Umbilical cord (tissue), 2 donors: Measurements from ENCODE around the genes ZNF496, OR2M2 and OR2T35.

GRCh38 chr1:247299319-247299882, 32.3 kb downstream of the ZNF496 start:
- RAMPAGE, long total RNA: no peak

GRCh38 chr1:247323225-247323721, 8.4 kb downstream of the ZNF496 start:
- RAMPAGE, long total RNA: no peak

GRCh38 chr1:247331565-247332482, at the start of gene ZNF496:
Gene ZNF496 (minus strand): TSS chr1:247331867.
- RAMPAGE, long total RNA: no peak

- RAMPAGE, long total RNA: no peak
Observed at GRCh38 chr1:247333752-247334405, 2.2 kb upstream of the ZNF496 start.

DNA sequence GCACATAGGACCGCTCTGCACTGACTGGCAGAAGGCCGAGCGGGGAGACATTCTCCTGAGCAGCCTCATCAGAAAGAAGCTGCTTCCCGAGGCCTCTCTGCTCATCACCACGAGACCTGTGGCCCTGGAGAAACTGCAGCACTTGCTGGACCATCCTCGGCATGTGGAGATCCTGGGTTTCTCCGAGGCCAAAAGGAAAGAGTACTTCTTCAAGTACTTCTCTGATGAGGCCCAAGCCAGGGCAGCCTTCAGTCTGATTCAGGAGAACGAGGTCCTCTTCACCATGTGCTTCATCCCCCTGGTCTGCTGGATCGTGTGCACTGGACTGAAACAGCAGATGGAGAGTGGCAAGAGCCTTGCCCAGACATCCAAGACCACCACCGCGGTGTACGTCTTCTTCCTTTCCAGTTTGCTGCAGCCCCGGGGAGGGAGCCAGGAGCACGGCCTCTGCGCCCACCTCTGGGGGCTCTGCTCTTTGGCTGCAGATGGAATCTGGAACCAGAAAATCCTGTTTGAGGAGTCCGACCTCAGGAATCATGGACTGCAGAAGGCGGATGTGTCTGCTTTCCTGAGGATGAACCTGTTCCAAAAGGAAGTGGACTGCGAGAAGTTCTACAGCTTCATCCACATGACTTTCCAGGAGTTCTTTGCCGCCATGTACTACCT, 8.5 kb downstream of the NLRP3 start:
- RAMPAGE, long total RNA: no peak

- RAMPAGE, long total RNA: no peak
Observed at GRCh38 chr1:248174549-248175105, at the start of gene OR2M2. Gene OR2M2 (plus strand): TSS chr1:248174821.

DNA sequence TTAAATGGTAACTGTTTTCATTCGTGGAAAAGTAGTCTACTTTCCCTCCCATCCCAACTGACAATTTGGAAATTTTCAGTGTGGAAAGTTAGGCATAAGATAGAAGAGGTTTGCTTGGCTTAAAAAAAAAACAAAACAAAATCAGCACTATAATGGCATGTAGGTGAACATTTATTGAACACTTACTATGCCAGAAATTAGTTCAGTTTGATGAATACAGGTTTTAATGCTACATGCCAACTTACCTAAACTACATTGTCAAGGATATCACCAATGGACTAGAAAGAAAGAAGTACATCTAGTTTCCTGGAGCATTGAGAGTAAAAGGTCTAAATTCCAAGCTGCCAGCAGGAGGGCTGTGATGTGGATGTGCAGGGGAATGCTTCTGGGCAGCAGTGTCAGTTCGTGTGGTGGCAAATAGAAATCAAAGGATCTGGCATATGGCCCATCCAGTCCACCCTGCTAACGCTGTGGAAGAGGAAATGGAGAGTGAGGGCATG, at the start of gene OR2T35:
Gene OR2T35 (minus strand): TSS at position 277 of the 500 bp plus-strand sequence.
- RAMPAGE, long total RNA: no peak

- RAMPAGE, long total RNA: no peak
Observed at GRCh38 chr1:248828710-248829419, 3.1 kb upstream of the SH3BP5L start.